Skeletal muscle satellite cell (primary cell): Measurements from ENCODE around the gene FER.

DNA sequence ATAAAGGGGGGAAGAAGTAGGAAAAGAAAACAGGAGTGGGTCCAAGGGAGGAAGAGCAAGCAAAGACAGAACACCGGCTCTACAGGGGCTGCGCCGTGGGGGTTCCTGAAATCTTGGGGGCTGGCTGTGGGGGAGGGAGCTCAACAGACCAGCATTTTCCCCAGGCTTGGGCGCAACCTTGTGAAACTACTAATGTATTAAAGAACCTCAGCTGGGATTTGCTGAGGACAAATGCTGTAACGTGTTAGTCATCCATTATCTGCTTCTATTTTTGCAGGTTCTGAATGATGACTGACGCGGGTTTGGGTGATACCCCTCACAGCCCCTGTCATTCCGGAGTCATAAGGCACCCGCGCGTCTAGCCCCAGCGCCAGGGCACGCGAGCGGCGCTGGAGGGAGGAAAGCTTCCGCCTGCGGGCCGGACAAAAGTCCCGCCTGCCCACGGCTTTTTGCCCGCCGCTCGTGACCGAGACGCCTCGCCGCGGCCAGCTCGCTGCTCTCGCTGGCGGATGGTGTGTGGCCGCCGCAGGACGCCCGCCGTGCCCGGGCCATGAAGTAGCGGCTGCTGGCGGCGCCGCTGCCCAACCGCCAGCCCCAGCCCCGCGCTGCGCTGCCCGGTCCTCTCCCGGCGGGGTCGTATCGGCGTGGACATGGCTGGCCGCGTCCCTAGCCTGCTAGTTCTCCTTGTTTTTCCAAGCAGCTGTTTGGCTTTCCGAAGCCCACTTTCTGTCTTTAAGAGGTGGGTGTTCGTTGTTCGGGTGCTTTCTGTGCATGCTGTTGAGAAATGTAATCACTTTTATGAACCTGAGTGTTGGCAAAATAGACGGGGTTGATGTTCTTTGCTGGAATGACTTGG lies 110.7 kb downstream of the PAM start:
- CAGE, long polyA plus RNA, result no peak

- CAGE, long polyA plus RNA, result no peak
Measured at GRCh38 chr5:102969069-102969575, 150.8 kb downstream of the GIN1 start.

- CAGE, long polyA plus RNA, result no peak
Measured at GRCh38 chr5:102983319-102983898, 136.5 kb downstream of the GIN1 start.

DNA sequence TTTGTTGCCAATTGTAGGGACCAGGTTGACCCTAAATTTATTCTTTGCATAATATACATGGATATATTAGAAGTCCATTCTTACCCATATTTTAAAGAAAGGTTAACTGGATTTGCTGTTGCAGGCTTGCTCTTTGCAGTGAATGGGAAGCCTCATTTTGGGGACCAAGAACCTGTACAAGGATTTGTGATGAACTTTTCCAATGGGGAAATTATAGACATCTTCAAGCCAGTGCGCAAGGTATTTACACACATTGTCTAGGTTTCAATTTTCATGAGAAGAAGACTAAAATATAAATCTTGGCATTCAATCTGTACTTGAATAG lies 110.3 kb downstream of the GIN1 start:
- CAGE, long polyA plus RNA, result no peak

GRCh38 chr5:103119175-103119489 lies 806 bp downstream of the GIN1 start:
- CAGE, long polyA plus RNA, result no peak

- CAGE, long polyA plus RNA, result no peak
Measured at GRCh38 chr5:104910712-104911351, 1348.2 kb upstream of the NUDT12 start.

DNA sequence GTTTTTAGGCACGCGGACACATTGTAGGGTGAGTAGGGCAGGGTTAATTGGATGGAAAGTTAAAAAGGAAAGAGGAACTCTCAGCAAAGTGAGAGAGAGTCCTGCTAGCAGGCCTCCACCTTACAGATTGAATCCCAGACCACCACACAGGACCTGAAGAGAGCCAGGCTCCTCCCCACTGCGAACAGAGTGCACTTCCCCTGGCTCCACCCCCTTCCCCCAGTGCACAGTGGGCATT lies 814.0 kb downstream of the EFNA5 start:
- CAGE, long polyA plus RNA, result no peak

DNA sequence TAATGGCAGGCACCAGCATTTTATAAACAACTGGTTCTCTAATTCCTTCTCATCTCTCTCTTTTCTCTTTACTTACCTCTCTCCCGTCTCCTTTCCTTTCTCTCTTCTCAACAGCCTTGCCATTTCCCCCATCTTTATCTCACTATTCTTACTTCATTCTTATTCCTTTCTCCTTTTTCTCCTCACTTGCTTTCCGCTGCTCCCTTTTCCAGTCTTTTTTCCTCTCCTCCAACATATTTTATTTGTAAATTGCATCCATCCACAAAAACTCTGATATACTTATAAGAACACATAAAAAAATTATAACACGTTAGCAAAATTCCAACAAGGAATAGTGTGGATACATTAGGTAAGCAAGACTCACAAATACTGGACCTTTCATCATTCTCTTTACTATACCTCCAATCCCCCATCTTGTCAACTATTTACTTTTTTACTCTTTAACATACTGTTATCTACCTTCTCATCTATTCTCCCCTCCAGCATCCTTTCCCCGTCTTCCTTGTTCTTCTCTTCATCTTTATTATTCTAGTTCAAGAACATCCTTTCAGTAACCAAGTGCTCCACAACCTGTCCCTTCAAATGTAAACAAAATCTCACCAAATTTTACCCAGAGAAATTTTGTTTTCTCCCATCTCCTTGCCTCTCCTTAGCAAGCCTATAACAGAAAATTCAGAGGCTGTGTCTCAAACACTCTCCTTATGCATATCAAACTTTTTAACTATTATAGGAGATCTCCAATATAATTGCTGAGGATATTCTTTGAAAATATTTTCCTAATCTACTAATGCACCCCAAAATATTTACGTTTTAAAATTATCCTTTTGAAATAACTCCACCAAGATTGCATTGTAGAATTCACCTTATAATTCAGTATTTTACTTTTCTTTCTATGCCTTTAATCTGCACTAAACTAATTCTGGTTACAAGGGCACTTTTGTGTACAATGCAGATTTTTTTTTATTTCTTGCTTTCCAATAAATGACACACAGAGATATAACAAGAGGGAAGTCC lies 38.4 kb downstream of the EFNA5 start:
- CAGE, long polyA plus RNA, result no peak

- CAGE, long polyA plus RNA, result no peak
Measured at GRCh38 chr5:107669465-107670041, 1.2 kb downstream of the EFNA5 start.

- CAGE, long polyA plus RNA, result no peak
Measured at GRCh38 chr5:107671371-107671938, 718 bp upstream of the EFNA5 start.

- CAGE, long polyA plus RNA, result no peak
Measured at GRCh38 chr5:108367678-108368256, 14.1 kb downstream of the FBXL17 start.

GRCh38 chr5:108381584-108381976 lies 318 bp downstream of the FBXL17 start:
- CAGE, long polyA plus RNA, result no peak

GRCh38 chr5:108747159-108747534 lies 550 bp upstream of the FER start:
- CAGE, long polyA plus RNA, result no peak

GRCh38 chr5:108747541-108748141 lies at the start of gene FER:
TSS of gene FER (plus strand) at chr5:108747897.
- CAGE, long polyA plus RNA, result no peak

- CAGE, long polyA plus RNA, result no peak
Measured at GRCh38 chr5:108924483-108925076, 176.9 kb downstream of the FER start.

- CAGE, long polyA plus RNA, result no peak
Measured at GRCh38 chr5:109691732-109692387, 2.1 kb downstream of the MAN2A1 start.

DNA sequence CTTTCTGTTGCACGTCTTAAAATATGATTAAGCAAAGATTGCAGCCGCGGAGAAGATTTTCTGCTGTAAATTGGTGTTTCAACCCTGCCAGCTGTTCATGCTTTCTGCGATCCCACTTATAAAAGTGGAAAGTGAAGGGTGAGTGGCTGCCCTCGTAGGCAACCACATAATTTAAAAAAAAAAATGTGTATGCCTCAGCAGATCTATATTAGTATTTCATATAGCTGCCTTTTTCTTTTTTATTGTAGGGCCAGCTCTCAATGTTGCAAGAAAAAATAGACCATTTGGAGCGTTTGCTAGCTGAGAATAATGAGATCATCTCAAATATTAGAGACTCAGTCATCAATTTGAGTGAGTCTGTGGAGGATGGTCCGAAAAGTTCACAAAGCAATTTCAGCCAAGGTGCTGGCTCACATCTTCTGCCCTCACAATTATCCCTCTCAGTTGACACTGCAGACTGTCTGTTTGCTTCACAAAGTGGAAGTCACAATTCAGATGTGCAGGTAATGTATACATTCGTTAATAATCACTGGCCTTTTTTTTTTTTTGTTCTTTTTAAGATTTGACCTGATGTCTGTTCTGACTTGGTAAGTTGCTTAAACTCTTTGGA lies 23.6 kb downstream of the MAN2A1 start:
- CAGE, long polyA plus RNA, result no peak

DNA sequence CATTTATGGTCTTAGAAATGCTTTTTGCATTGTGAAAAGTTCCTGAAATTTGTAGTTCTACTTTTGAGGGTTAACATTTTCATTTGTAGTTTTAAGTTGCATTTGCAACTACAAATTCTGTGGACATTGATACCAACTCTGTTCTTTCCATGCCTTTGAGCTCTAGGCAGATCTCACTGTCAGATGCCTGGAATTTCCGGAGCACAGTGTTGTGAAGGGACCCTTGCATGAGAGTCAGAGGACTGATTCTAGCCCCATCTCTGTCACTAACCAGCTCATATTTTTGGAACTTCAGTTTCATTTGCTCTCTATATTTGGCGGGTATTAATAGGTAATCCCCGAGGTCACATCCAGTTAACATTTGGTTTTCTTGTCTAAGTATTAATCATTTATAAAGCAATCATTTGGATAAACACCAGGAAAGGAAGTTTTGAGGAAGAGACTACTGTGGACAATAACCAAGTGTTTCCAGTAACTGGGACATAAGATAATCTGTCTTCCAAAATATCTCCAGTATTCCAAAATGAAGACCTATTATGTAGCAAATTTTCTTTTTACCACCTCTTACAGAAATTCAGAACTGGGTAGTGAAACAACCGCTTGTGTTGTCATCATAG lies 115.8 kb downstream of the MAN2A1 start:
- CAGE, long polyA plus RNA, result no peak

GRCh38 chr5:110054360-110054741 lies 364.6 kb downstream of the MAN2A1 start:
- CAGE, long polyA plus RNA, result no peak

GRCh38 chr5:111229647-111230100 lies 5.5 kb downstream of the CAMK4 start:
- CAGE, long polyA plus RNA, result no peak